GM23338 (cell line): ENCODE results near the genes PPP1R9A and ASB4.

DNA sequence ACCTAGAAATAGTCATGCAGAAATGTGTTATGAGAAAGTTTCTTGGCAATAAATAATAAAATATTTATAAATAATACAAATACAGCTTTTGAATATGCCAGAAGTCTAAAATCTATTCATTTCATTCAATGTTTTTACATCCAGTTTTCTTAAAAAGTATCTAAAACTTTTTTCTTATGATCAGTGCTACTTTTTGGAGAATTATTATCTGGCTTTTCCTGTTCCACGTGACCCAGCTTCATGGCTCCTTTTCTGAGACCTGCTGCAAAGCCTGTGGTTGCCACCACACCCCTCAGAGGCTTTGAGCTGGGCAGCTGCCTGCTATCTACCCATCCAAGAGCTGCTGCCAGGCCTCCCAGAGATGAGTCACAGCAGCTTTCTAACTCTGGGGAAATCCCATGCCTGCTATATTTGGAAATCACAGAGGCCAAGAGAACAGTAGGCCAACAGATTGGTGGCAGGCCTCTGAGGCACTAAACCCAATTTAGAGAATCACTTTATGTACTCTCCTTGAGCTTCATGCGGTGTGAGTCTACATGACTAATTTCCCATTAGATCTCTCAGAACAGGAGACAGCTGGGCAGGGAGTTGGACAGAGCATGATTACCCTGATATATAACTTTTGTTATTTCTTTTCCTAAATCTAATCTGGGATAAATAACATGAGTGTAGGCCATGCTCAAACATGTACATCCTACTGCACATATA is 35.3 kb downstream of the SGCE start:
- PRO-cap, result no peak
- RAMPAGE, long total RNA, result no peak

- PRO-cap, result no peak
- RAMPAGE, long total RNA, result no peak
Measured at GRCh38 chr7:94654858-94655435, 986 bp downstream of the SGCE start.

GRCh38 chr7:94907382-94908286 is at the start of gene PPP1R9A:
Gene PPP1R9A (plus strand): TSS chr7:94907594.
- PRO-cap, result bidirectional peak, plus-strand start at chr7:94907681, minus-strand start at chr7:94907444
- RAMPAGE, long total RNA, result no peak

GRCh38 chr7:94908767-94908976 is 1.3 kb downstream of the PPP1R9A start:
- PRO-cap, result bidirectional peak, plus-strand start at chr7:94908826, minus-strand start at chr7:94908838
- RAMPAGE, long total RNA, result no peak

- PRO-cap, result no peak
- RAMPAGE, long total RNA, result no peak
Measured at GRCh38 chr7:95318355-95319014, 5.8 kb downstream of the PON1 start.

DNA sequence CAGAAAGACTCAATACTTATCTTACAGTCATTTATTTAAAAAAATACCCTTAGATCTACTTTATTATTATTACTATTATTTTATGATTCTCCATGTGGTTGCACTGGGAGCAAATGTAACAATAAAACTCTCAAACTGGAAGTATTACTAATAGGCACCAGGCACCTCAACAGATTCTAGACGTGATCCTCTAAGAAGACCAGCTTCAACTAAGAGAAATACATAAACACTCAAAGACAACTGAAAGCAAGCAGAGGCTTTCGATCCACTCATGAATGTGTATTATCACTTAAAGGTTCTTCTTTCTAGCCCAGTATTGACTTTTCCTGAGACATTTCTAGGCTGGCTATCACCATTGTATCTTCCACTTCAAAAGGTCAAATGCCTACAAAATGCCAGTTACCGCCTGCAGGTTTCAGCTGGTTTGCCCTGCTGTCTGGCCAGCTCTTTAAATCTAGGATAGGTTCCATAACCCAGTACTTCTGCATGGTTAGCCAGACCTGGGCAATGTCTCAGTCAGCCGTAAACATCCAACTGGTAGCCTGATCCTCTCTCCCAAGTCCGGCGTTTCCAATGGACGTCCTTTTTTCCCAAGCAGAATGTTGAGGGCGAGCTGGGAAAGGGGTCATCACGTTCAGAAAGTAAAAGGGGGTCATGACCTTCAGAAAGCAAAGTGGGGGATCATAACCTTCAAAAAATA is 664 bp downstream of the PON3 start:
- PRO-cap, result no peak
- RAMPAGE, long total RNA, result no peak

GRCh38 chr7:95485798-95486237 is at the start of gene ASB4:
Gene ASB4 (plus strand): TSS chr7:95485943.
- PRO-cap, result no peak
- RAMPAGE, long total RNA, result no peak

- PRO-cap, result unidirectional peak, plus-strand start at chr7:95511930
- RAMPAGE, long total RNA, result no peak
Measured at GRCh38 chr7:95511701-95512144, 26.0 kb downstream of the ASB4 start.

DNA sequence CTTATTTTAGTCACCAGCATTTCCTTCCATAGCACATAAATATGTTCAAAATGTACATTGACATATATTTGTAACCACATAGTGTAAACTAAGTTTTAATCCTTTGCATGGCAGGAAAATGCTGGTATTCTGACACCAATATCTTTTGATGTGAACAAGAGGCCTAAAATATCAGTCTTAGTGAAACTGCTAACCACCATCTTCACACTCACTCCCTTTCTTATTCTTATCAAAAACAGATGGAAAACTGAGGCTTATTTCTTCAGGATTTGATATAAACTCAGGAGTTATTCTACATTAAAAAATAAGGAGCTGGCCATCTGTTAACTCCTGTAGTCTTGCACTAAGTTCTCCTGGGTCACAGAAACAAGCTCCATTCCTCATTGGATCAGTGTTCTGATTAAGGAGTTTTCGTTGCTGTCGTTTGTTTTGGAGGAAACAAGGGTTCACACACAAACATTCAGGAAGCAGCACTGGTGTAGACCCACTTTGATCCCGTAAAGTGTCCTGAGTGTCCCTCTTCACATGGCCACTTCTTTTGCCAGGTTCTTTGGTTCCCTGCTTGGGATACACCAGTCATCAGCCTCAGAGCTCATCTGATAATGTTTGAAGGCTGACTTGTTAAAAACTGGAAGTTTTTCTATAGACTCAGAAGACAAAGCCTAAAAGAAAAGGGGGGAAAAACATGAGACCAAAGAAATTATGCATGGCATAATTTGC is 11.0 kb downstream of the PDK4 start:
- PRO-cap, result no peak
- RAMPAGE, long total RNA, result no peak

GRCh38 chr7:95683066-95683279 is 86.7 kb upstream of the PDK4 start:
- PRO-cap, result no peak
- RAMPAGE, long total RNA, result no peak

DNA sequence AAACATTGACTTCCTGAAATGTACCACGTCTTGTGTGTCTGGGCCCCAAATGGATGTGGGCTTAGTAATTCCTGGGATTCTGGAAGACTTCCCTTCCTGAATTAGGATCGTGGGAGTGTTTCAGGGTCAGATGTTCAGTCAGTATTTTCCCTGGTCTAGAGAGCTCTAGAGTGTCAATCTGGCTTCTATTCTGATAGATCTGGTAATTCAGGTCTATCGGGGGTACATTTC is 11.6 kb downstream of the DYNC1I1 start:
- PRO-cap, result no peak
- RAMPAGE, long total RNA, result no peak

GRCh38 chr7:96177698-96178253 is 144.1 kb downstream of the SLC25A13 start:
- PRO-cap, result no peak
- RAMPAGE, long total RNA, result no peak

DNA sequence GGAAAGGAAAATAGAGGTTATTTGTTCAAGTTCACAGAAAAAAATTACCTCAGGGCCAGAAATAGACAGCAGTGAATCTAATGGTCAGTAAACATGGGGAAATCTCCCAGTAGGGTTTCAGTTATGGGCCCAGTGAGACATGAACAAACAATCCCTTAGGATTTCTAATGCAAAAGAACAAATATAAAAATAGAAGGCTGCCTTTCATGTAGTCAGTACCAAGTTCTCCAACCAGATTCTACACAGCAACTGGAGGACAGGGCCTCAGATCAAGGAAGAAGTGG is 85.2 kb upstream of the SEM1 start:
- PRO-cap, result no peak
- RAMPAGE, long total RNA, result no peak

GRCh38 chr7:97017453-97017895 is 7.2 kb downstream of the DLX5 start:
- PRO-cap, result no peak
- RAMPAGE, long total RNA, result no peak

DNA sequence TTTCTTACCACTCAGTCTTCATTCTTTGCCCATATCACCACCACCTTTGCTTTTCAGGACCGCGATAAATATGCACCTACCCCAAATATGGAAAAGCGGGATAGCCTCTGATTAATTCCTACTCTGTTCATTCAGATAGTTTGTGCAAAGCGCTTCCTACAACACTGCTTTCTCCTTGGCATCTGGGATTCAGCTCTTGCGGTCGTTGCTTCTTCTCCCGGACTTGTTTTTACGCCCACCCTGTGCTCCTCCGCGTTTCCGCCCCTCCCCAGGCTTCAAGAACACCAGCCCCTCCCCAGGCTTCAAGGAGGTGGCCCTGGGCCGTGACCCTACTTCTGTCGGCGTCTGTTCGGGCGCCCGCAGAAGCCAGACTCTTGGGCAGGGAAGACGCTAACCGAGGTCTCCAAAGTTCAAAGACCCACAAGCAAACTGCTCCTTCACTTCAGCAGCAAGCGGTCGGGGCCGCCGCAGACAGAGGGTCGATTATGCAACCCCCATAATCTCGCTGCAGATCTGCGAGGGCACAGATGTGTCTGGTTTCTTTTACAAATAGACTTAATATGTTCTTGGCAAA is 2.1 kb downstream of the DLX5 start:
- PRO-cap, result no peak
- RAMPAGE, long total RNA, result no peak

DNA sequence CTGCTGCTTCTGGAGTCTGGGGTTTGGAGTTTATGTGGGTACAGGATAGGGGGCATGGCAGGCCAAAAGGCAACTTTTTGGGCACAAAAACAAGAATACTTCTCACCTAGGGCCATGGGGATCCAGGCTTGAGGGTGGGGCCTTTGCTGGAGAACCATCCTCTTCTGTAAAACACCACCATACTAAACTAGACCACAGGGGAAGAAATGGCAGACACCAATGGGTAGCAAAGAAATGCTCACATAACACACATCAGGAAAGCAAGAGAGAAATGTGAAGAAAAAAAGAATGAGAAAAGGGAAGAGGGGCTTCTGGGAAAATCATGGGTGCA is 115.1 kb downstream of the SDHAF3 start:
- PRO-cap, result unidirectional peak, minus-strand start at position 204 of the sequence
- RAMPAGE, long total RNA, result no peak

DNA sequence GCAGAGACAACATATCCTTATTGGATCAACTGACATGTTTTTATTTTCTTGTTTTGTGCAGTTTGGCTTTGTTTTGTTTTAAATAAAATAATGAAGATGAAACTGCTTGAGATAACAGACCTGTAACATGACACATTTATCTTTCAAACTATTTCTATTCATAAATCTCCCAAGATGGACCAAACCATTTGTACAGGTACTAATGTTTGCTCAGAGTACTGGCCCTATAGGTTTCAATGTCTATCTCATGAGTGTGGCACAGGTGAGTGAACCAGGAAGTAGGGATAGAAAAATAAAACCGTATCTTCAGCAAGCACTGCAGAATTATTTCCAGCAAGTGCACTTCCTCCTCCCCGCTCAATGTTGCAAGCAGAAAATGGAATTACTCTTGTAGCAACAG is 40.5 kb downstream of the TAC1 start:
- PRO-cap, result no peak
- RAMPAGE, long total RNA, result no peak

DNA sequence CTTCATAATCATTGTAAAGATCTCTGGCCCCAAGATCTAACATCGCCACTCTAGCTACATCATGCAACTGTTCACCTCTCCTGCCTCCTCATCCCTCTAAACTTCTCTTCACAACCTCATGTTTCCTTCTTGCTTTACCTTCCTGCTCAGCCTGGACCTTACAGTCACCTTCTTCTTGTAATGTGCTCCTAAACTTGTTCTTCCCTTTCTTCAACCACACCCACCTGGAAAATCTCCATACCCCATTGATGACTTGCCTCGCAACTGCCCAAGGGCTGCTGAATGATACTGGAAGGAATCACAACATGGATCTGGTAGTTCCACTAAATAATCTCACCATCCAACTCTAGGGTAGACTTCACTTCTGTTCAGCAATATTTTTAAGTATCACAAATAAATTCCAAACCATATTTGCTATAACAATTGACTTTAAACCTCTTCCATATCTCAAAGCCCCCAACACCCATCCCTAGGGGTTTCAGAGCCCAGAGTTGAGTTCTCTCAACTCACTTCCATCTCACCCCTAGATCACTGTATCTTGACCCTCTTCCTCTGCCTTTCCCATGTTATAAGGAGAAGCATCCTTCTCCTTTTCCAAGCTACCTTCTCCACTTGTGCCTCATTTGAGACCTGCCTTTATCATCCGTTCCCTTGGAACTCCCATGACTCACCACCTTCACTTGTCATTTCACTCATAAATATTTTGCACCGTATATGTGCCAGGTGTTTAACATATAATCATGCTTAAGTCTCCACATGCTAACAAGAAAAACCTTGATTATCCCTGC is 33.1 kb upstream of the ASNS start:
- PRO-cap, result no peak
- RAMPAGE, long total RNA, result no peak

DNA sequence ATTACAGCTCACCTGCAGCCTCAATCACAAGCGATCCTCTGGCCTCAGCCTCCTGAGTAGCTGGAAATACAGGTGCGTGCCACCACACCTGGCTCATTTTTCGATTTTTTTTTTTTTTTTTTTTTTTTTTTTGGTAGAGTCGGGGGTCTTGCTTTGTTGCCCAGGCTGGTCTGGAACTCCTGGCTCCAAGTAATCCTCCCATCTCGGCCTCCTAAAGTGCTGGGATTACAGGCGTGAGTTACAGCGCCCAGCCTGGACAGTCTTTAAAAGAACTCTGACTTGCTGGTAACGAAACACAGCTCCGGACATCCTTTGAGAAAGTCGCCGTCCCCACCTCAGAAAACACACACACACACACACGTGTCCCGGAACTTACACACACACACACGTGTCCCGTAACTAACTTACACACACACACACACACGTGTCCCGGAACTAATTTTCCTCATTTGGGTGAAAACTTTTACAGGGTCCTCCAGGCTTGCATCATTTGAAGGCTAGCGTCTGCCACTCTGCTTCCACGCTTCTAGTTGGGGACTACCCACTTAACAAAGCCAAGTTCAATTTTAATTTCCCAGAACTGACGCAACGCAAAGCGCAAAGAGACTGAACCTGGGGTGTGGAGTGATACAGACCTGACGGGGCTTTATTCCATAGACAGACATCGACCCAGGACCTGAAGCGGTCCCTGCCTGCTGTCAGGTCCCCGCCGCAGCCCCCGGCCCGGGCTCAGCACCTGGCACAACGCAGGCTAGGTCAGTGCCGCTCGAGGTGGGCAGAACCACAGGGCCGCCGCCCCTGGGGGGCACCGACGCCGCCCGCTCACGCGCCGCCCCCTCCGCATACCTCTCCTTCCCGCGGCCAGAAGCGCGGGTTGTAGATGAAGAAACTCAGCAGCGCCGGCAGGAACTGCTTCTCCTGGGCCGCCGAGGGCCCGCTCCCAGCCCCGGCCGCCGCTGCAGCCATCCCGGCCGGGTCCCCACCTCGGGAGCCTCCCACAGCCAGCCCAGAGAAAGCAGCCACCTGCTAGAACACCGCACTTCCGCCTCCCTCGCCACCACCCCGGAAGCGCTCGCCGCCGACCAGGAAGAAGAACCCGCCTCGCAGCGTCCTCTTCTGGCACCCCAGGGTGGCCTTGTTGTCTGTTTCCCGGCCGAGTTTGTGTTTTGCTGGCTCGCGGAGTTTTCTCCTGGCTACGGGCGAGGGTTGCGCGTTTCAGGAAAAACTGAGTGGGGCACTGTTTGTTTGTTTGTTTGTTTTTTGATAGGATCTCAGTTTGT is 18.3 kb downstream of the OCM2 start:
- PRO-cap, result bidirectional peak, plus-strand start at position 649 of the sequence, minus-strand start at position 539 of the sequence; bidirectional peak, plus-strand start at position 742 of the sequence, minus-strand start at position 727 of the sequence; bidirectional peak, plus-strand start at position 877 of the sequence, minus-strand start at position 1,033 of the sequence
- RAMPAGE, long total RNA, result start-site peak on the minus strand centred at position 1,011 of the sequence, 55 bp wide, 204 and 18 reads in 2 replicates

DNA sequence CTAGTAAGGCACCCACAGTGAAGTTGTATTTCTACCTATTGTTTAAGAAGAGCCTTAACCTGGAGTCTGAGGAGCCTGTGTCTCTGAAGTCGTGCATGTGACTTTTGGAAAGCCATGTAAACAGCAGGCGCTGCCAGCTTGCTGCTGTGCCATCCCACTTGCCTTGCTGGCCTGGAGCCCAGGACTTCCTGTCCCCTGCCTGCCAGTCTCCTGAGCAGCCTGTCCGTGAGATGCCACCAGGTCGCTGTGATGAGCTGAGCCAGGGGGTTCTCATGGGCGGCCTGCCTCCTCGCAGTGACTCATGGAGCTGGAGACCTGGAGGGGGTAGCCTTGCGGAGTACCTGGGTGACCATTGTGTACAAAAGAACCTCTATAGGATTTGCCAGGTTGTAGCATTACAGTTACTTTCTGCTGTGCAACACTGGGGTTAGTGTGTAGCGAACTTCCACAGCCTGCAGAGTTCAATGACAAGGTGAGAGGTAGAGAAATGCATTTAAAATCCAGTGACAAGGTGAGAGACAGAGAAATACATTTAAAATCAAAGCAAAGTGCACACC is 36.8 kb upstream of the BHLHA15 start:
- PRO-cap, result no peak
- RAMPAGE, long total RNA, result no peak